Cardiac ventricle fibroblast (primary cell): ENCODE measurements around the genes FAM25A and ACTA2.

GRCh38 chr10:85946977-85947536 is 419.5 kb downstream of the GRID1 start:
- RAMPAGE, long total RNA = no peak

GRCh38 chr10:86377055-86377606 is 10.5 kb upstream of the GRID1 start:
- RAMPAGE, long total RNA = no peak

DNA sequence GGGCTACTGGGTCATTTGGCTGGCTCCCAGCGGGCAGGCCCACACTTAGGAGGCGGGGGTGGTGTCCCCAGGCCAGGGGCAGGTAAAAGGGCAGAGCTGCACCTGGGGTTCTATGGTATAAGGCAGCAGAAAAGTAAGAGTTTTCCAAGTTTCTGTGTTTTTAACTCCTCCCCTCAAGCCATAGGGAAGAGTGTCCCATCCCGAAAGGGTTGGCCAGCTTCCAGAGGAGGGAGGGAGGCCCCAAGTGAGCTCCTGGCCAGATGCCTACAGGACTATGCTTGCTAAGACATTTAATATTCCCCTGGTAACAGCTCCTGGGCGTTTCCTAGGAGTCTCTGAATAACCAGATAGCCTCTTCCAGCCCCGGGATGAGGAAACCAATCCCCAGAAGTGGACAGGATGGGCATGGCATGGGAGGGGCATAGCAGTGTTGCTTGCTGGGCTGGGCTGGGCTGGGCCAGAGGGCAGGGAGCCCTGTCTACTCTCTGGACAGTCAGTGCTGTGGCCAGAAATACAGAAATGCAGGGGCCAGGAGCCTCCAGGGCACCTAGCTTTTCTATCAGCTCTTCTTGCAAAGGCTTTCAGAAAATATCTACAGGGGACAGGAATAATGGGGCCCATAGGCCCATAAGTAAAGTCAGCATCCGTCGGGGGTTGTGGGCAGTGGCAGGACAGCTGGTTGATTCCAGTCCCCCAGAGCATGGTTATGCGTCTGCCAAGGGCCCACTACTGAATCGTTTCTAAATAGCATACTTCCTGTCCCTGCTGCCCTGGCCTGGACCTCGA is 5.2 kb upstream of the OPN4 start:
- RAMPAGE, long total RNA = no peak

DNA sequence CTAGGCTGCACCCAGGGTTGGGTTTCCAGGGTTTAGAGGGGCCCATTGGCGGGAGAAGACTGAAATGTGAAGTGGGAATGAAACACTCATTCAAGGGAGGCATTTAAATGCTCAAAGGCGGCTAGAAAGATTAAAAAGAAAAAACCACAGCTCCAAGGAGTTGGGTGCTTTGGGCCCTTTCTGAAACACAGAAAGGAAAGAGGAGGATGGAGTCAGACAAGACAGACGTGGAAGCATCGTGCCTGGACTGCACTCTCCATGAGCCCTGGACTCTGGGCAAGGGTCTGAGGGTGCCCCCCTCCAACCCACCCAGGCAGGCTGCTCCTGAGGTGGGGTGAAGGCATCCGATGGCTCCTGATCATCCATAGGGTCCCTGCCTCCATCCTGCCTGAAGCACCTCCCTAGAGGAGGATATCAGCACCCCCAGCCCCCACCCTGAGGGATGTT is 6.3 kb downstream of the LDB3 start:
- RAMPAGE, long total RNA = no peak

DNA sequence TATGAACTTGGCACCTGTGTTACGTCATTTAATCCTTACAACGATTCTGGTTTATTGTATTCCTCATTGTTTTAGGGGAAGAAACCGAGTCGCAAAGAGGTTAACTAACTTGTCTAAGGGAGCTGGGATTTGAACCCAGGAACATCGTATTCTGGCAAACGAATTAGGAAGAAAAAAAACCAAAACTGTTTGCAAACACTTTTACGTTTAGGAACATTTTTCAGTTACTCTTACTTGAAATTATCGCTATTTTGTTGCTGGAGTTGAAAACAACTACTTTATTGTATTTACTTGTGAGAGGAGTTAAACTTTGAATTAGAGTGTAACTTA is 1.3 kb downstream of the BMPR1A start:
- RAMPAGE, long total RNA = no peak

- RAMPAGE, long total RNA = no peak
Observed at GRCh38 chr10:86868301-86868710, 89.1 kb downstream of the MMRN2 start.

GRCh38 chr10:87020003-87020471 is at the start of gene FAM25A:
TSS of gene FAM25A (plus strand) at chr10:87020294.
- RAMPAGE, long total RNA = no peak

DNA sequence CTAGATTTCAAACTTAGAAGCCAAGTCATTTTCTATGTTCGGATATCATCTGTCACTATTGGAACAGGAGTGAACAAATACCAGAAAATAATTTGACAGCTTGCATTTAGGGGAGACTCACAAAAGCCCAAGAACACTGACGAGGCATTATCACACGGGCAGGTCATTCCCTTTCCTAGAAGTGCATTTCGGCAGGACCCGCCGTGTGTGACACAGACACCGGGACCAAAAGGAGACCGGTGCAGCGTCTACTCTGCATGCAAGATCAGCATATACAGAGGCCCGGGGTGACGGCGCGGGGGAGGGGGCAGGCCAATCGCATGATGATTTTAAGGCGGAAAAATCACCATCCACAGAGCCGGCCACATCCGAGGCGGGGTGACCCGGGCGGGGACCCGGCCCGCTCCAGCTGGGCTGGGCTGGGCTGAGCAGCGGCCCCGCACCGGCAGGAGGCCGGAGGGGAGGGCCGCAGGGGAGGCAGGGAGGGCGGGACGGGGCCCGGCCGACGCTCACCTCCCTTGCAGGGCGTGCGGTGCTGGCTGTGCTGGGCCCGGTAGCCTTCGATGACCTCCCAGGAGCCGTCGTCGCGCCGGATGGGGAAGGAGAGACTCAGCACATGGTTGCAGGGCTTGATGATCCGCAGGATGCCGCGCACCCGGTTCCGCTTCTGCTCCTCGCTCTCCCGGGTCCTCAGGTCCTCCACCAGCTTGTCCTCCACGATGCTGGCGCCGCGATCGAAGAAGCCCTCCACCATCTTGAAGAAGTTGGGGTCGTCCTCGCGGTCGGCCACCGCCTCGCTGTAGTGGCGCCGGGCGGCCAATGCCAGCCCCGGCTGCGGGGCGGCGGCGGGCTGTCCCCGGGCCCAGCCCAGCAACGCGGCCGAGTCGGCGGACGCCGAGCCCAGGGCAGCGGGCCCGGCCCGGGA is 569 bp downstream of the GLUD1 start:
- RAMPAGE, long total RNA = no peak

DNA sequence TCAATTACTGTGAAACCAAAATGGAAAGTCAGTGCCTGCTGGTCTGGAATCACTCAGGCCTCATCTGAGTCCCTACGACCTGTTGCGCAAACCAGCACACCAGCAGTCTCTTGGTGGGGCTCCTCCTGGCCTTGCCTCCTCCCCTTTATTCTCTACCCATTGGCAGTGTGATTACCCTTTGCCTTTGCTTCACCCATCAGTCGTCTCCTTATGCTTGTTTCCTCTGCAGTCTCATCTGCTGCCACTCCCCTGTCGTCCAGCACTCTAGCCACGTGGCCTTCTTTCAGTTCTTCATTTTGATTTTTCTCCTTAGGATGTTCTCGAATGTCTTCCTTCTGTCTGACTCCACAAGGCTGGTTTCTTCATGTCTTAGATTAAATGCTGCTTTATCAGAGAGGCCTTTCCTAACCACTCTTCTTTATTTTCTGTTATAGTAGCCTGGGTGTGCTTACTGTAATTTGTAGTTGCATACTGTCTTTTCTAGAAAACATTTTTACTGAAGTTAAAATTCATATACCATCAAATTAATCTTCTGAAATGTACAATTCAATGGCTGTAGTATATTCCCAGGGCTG is 40.7 kb upstream of the NUTM2A start:
- RAMPAGE, long total RNA = no peak

- RAMPAGE, long total RNA = no peak
Observed at GRCh38 chr10:87598561-87599043, 61.1 kb upstream of the PAPSS2 start.

GRCh38 chr10:87618691-87619467 is 40.8 kb upstream of the PAPSS2 start:
- RAMPAGE, long total RNA = no peak

GRCh38 chr10:87768864-87769063 is 49.3 kb downstream of the ATAD1 start:
- RAMPAGE, long total RNA = no peak

DNA sequence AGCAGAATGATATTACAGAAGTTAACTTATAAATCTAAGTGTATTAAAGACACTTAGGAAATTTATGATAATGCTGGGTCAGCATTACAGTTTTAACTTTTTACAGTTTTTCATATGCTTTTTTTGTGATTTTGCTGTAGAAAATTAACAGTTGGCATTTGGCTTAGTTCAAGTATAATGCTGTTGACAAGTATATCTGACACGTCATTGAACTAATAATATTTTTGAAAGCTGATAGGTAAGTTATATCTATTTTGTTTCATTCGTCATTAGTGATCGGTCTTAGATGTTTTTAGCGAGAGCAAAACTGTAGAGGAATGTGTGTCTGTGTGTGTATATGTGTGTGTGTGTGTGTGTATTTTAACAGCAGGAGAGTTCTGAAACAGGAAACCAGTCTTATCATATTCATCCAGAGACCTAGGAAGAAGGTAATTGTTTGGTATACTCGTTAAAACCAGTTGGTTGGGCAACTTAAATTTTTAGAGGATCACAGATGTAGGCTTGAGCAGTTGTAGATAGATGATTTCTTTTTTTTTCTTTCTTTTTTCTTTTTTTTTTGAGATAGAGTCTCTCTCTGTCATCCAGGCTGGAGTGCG is 15.5 kb downstream of the PTEN start:
- RAMPAGE, long total RNA = no peak

GRCh38 chr10:87879843-87880581 is 16.6 kb downstream of the PTEN start:
- RAMPAGE, long total RNA = no peak

- RAMPAGE, long total RNA = no peak
Observed at GRCh38 chr10:88027523-88027991, 164.1 kb downstream of the PTEN start.

GRCh38 chr10:88062477-88062765 is 199.0 kb downstream of the PTEN start:
- RAMPAGE, long total RNA = no peak

DNA sequence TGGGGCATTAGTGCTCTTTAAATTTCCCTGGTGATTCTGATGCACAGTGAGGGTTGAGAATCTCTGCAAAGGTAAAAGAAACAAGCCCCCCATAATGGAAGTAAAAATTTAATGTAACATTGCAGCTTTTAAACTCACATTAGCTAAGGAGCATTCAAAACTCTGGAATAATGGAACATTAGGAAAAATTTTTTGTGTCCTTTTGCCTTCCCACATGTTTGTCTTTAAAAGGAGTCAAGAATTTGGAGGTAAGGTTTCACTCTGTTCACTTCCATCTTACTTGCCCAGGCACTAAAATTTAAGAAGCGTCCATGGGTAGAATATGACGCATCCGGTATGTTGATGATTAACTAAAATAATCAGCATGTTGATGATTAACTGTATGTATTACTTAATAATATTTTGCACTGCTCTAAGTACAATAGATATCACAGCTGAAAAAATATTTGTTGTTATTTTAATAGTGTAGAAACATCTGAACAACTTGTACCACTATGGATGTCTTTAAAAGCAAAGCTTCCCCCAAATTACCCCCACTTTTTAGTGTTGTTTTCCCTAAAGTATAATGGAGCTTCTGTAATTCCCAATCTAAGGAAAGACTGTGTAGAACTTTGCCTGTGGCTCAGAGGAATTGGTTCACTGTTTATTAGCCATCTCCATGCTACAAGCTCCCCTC is 11.6 kb downstream of the ANKRD22 start:
- RAMPAGE, long total RNA = no peak

GRCh38 chr10:88882618-88883049 is 2.6 kb downstream of the STAMBPL1 start:
- RAMPAGE, long total RNA = no peak

DNA sequence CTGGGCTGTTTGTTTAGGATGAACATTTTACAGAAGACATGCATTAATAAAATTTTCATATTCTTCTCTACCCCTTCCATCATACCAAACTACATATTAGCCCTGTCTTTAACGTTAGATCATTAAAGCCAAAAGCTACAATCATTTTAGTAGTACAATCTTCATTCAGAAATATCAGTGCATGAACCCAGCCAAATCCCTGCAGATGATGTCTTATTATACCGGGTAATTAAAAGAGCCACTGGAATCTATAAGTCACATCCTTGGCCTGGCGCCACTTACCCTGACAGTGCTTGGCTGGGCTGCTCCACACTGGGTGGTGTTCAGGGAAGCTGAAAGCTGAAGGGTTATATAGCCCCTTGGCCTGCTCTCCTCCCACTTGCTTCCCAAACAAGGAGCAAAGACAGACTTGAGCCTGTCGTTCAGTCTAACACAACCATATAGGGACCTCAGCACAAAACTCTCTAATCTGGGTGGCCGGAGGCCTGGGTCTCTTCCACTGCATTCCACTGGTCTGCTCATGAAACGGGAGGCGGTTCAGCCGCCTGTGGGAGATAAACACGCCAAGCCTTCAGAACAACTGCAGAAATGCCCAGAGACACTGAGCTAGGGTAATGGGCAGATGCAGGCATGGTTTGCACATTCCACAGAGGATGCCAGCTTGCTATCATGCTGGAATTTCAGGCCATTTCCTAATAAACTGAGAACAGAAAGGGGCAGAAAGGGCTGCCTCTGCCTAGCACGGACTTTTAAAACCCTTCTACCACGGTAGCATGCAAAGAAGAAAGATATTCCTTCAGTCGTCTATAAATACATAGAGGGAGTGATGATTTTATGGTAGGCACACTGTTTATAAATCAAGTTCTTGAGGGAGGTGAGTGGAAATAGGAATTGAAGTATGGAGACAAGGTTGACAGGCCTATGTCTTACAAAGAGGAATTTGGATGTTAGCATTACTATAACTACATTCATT is at the start of gene ACTA2:
ACTA2 (minus strand) TSS at position 325 of the 973 bp plus-strand sequence.
- RAMPAGE, long total RNA = start-site peak on the minus strand centred at position 326 of the sequence, 10 bp wide, 301 and 20 reads in 2 replicates

DNA sequence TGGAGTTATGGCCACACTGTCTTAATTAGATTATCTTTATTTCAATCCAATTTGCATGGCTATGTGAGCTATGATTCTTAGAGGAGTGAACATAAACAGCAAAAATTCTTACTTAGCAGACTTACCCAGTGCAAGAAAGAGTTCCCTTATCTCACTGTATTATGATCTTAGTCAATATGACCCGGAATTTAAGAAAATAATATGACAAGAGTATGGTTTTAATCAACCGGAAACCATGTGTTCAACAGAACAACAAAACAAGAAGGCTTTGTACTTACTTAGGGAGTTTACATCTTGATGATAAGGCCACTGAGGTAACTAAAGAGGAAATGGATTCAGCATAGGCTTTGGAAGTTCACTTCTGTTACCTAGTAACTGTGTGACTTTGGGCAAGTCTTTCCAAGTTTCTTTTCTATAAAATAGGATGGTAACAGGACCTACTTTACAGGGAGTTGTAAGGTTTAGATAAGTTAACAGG is 7.4 kb upstream of the FAS start:
- RAMPAGE, long total RNA = no peak